Cardiac fibroblast (primary cell): Measurements from ENCODE around the genes TNKS1BP1, PRG3, PRG2, CNTF, OR4D6 and CBLIF.

GRCh38 chr11:57313400-57314049 is 11.2 kb downstream of the TNKS1BP1 start:
- RRBS: no CpG with 5 or more reads among the region's 21 CpGs

DNA sequence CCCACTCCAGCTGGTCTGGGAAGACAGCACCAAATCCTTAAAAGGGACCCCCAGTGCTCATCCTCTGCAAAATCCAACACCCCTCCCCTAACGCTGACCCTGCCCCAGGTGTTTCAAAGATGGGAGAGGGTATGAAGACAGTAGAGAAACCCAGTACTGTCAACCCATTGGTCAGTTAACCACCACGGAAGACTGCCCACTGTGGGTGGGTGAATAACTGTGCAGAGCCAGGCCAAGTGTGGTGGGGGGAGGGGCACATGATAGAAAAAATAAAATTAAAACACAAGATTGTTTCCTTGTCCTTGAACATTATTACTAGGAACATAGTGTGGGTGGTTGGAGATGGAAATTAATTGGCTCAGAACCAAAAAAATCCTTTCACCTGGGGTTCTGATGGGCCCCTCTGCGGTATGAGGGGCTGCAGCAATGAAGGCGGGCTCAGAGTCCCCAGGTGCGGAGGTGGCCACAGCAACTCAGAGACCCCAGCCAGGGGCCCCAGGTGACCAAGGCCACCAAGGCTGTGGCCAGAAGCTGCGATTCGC is 1.2 kb downstream of the TNKS1BP1 start:
- RRBS: no CpG with 5 or more reads among the region's 7 CpGs

DNA sequence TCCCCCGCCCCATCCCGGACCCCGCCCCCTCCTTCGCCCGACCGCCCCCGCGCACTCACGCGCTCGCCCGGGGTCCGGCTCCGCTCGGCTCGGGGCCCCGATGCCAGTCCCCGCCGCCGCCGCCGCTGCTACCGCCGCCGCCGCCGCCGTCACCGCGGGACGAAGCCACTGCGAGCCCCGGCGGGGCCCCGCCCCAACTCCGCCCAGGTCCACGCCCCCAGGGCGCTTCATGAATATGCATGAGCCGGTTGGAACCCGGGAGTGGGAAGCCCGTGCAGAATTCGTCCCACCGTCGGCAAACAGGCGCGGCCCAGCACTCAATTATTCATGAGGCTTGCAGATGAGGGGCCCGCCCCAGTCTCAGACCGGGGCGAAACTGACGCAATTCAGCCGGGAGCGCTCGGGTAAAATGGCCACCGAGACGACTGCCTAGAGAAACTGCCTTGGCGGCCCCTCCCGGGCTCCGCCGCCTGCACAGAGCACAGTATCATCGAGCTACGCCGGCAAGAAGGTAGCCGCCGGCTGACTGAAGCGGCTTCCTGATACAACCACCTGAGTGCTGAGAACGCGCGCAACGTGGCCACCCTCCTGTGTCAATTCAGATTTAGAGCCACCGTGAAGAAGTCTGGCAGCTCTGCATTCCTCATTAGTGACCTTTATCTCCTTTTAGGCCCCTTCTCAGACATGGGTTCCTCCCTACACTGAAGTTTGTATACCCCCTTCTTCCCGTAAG is at the start of gene TNKS1BP1:
TSS of gene TNKS1BP1 (minus strand) at position 172 of the 733 bp plus-strand sequence.
- RRBS: 1% methylated on average over 28 of the region's 71 CpGs

GRCh38 chr11:57328115-57328822 is 3.5 kb upstream of the TNKS1BP1 start:
- RRBS: no CpG with 5 or more reads among the region's 9 CpGs

- RRBS: no CpG with 5 or more reads among the region's 4 CpGs
These were observed at the start of gene PRG3 for GRCh38 chr11:57380858-57381460. Gene PRG3, minus strand, starts transcription at chr11:57381150.

- RRBS: no CpG with 5 or more reads among the region's 4 CpGs
These were observed at the start of gene PRG2 for GRCh38 chr11:57390344-57390899. Gene PRG2, minus strand, starts transcription at chr11:57390650.

- RRBS: no CpG with 5 or more reads among the region's 12 CpGs
These were observed 639 bp upstream of the SLC43A3 start for GRCh38 chr11:57427337-57428182.

DNA sequence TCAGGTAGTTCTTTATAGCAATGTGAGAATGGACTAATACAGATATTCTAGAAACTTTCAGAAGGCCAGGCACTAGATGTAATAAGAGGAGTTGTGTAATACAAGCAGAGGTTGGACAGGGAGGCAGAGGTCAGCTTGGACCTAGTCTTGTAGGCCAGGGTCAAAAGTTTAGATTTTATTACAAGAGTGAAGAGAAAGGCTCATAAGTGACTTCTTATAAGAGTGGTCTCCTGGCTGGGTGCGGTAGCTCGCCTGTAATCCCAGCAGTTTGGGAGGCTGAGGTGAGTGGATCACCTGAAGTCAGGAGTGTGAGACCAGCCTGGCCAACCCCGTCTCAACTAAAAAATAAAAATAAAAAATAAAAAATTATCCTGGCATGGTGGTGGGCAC is 9.1 kb upstream of the SERPING1 start:
- RRBS: no CpG with 5 or more reads among the region's 3 CpGs

- RRBS: no CpG with 5 or more reads among the region's 17 CpGs
These were observed 3.2 kb downstream of the YPEL4 start for GRCh38 chr11:57646361-57647030.

DNA sequence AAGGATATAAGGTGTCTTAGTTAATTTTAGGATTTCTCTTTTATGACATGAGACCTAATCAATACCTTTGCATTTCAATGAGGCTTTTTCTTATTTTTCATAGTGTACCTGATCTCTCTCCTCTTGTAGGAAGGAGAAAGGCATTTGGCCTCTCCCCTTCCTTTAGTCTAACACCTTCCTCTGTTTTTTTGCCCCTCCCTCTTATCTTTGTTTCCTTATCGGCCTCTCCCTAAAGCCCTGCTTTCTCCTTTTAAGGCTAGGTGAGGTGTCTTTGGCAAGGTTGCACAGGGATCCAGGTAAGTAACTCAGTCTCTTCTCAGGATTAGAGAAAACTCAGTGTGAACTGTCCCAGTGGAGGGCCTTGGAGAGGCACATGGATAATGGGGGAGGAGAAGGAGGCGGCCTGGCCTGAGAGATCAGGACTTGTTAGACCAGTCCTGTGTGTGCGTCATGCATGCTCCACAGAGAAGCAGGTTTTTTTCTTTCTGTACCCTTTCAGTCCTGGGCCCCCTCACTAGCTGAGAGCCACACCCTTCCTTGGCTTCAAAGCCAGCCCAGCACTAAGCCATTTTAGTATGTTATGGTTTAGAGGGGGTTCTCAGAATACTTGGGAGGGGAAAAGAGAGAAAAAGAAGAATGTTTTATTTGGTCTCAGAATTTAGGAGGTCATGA is 19.9 kb downstream of the CTNND1 start:
- RRBS: no CpG with 5 or more reads among the region's 3 CpGs

GRCh38 chr11:57903314-57904202 is 120.1 kb upstream of the OR9Q1 start:
- RRBS: no CpG with 5 or more reads among the region's 11 CpGs

GRCh38 chr11:58004449-58005203 is 19.1 kb upstream of the OR9Q1 start:
- RRBS: no CpG with 5 or more reads among the region's 6 CpGs

DNA sequence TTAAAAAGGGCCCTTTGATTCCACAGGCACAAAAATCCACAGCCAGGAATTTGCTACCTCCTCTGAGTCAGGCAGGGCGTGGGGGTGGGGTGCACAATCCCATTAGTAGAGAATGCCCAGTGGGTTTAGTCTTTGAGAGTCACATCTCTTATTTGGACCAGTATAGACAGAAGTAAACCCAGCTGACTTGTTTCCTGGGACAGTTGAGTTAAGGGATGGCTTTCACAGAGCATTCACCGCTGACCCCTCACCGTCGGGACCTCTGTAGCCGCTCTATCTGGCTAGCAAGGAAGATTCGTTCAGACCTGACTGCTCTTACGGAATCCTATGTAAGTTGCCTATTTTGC is at the start of gene CNTF:
TSS of gene CNTF (plus strand) at position 128 of the 347 bp plus-strand sequence.
- RRBS: no CpG with 5 or more reads among the region's 7 CpGs

DNA sequence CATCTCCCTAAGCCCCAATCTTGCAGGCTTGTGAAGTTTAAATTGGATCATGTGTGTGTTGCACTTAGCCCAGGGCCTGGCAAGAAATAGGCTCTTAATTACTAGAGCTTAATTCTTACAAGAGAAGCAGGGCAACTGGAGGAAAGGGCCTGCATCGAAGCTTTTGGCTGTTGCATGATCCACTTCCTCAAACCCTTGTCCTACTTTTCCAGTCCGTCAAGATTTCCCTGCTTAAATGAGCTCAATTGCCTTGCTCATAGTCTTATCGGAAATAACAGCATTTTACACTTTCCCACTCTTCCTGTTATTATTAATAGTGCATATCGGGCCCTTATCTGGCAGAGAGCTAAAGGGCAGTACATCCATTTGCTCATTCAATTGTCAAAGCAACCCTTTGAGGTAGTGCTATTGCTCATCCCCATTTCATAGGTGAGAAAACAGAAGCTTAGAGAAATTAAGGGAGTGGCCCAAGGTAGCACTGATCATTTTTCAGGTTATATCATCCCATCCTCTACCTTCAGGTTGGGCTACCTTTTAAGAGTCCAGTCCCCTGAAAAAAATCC is 18.1 kb downstream of the DTX4 start:
- RRBS: no CpG with 5 or more reads among the region's 4 CpGs

GRCh38 chr11:59456513-59457157 is at the start of gene OR4D6:
Gene OR4D6, plus strand, starts transcription at chr11:59456961.
- RRBS: no CpG with 5 or more reads among the region's 6 CpGs

DNA sequence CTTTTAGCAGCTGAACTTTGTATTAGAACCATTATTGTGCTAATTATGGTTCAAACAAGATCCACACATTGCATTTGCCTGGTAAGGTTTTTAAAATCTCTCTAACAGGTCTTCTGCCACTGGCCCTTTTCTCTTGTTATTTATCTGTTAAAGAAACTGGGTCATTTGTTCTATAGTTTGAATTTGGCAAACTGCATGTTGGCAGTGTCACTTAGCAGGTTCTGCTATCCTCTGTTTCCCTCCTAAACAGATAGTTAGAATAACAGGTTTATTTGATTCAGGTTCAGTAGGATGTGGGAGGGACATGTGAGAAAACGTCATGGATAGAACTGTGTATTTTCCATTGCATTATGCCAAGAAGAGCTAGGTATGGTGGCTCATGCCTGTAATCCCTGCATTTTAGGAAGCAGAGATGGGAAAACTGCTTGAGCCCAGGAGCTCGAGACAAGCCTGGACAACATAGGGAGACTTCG is 24.4 kb downstream of the PATL1 start:
- RRBS: no CpG with 5 or more reads among the region's 3 CpGs

GRCh38 chr11:59706719-59707437 is 6.8 kb downstream of the OR10V1 start:
- RRBS: no CpG with 5 or more reads among the region's 7 CpGs

DNA sequence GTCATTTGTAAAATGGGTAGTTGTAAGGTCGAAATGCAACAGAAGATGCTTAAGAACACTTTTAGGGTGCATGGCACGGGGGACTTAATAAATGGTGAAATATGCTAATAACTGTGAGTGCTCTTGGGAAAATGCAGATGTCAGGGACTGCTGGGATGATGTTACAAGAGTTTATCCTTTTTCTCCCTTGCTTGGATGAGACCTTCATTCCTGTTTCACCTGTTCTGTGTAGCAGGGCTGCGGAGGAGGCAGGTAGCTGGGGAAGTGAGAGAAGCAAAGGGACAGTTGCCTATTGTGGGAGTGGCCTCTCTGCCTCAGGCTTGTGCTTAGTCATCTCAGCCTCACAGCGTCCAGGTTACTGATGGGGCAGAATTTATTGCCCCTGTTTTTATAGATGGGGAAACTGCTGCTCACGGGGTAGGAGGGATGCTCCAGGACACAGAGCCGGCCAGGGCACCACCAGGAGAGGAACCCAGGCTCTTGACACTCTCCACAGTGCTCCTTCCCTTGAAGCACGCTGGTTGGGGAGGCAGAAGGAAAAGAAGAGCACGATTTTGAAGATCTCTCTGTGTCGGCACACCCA is 1.7 kb downstream of the STX3 start:
- RRBS: no CpG with 5 or more reads among the region's 9 CpGs

DNA sequence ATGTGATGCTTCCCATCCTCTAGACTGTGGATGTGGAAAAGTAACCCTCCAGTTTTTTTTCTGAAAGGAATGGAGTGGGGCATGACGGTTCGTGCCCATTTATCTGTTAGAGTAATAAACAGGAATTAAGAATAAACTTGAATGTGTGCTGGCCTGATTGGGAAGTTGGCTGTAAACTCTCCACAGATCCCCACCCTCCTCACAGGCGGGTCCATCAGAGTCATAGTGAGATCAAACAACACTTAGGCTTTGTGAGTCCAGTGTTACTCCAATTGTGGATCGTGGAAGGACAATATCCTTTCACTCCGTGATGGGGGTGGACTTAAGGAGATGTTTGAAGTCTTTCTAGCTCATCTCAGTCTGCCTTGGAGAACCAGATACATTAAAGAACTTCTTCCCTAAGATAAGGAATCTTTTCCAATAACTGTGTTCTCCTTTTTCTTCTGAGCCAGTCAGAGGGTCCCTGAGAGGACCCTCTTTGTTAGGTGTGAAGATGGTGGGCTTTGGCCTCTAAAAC is 19.9 kb downstream of the STX3 start:
- RRBS: no CpG with 5 or more reads among the region's 5 CpGs

GRCh38 chr11:59845427-59845761 is at the start of gene CBLIF:
Gene CBLIF, minus strand, starts transcription at chr11:59845499.
- RRBS: no CpG with 5 or more reads among the region's 4 CpGs